SK-N-MC (cell line): ENCODE measurements around the genes PAPSS2 and FAS.

- RRBS: 53% methylated on average over 4 of the region's 27 CpGs
These were observed 1.9 kb downstream of the SNCG start for GRCh38 chr10:86960119-86960891.

GRCh38 chr10:86979949-86980592, 11.8 kb downstream of the ADIRF start:
- RRBS: no CpG with 5 or more reads among the region's 3 CpGs

DNA sequence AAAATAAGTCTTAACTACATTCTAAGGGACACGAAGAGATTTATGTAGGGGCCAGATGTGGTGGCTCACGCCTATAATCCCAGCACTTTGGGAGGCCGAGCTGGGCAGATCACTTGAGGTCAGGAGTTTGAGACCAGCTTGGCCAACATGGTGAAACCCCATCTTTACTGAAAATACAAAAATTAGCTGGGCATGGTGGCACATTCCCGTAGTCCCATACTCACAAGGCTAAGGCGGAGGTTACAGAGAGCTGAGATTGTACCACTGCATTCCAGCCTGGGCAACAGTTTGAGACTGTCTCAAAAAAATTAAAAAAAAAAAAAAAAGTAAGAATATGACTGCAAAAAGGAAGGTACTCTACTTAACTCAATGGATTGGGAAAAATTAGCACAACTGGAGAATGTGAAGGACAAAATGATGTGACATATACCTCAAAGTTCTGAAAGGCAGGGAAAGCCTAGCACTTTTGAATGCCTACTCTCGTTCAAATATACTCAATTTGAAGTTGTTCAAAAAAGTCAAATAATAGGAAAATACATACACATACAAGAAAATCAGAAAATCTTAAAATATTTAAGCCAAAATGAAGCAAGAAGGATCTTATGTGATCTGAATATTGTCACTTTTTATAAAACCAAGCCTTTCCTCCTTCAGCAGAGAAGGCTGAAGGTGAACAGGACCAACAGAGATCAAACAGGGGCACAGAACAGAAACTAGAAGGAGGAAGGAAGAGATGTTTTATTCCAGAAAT, 11.6 kb downstream of the GLUD1 start:
- RRBS: no CpG with 5 or more reads among the region's 6 CpGs

GRCh38 chr10:87093354-87093811, 1.3 kb downstream of the GLUD1 start:
- RRBS: no CpG with 5 or more reads among the region's 7 CpGs

- RRBS: no CpG with 5 or more reads among the region's 2 CpGs
These were observed 64.9 kb upstream of the PAPSS2 start for GRCh38 chr10:87594743-87595250.

DNA sequence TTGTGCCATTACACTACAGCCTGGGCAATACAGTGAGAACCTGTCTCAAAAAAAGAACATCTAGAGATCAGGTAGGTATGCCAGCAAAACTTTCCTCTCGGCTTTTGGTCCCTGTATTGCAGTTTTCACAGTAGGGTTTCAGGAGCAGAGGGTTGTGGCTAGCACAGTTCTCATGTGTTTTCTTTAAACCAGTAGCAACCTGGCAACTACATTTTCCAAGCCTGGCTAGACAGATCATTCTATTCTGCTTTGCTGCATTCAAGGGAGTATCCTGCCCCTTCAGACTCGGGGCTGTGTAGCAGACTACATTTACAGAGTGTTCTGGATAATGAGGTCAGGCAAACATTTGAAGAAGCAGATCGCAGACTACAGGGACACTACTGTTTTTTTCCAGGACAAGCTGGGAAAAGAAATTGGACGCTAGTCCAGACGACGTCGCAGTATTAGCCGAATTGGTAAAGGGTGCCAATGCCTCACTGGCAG, 61.1 kb upstream of the PAPSS2 start:
- RRBS: no CpG with 5 or more reads among the region's 8 CpGs

DNA sequence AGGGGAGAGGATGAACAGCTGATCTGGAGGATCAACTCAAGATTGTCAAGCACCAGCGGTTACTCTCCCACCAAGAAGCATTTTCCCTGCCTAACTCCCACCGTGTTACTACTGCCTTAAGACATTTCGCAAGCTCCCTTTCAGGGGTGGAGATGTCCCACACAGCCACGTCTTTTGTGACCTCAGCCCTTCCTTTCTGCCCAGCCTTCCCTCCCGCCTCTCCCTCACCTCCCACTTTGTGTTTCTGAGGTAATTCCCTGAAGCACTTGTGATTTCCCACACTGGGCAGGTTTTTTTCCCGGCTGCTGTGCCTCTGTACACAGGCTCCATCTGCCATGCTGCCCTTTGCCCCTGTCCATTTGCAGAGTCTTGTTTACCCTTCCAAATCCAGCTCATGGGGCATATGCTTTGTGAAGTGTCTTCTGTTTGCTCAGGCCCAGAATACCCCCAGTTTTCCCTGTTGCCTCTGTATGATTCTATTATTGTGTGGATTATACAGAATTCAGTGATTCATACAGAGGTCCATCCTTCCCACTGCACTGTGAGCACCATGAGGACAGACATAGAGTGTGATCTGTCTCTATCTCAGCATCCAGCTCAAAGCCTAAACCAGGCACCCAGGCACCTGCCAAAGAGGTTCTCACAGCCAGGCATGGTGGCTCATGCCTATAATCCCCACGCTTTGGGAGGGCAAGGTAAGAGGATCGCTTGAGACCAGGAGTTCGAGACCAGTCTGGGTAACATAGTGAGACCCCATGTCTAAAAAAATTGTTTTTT, 40.8 kb upstream of the PAPSS2 start:
- RRBS: no CpG with 5 or more reads among the region's 9 CpGs

- RRBS: 8% methylated on average over 32 of the region's 63 CpGs
These were observed at the start of gene PAPSS2 for GRCh38 chr10:87659423-87660084. Gene PAPSS2 (plus strand): TSS chr10:87659878.

DNA sequence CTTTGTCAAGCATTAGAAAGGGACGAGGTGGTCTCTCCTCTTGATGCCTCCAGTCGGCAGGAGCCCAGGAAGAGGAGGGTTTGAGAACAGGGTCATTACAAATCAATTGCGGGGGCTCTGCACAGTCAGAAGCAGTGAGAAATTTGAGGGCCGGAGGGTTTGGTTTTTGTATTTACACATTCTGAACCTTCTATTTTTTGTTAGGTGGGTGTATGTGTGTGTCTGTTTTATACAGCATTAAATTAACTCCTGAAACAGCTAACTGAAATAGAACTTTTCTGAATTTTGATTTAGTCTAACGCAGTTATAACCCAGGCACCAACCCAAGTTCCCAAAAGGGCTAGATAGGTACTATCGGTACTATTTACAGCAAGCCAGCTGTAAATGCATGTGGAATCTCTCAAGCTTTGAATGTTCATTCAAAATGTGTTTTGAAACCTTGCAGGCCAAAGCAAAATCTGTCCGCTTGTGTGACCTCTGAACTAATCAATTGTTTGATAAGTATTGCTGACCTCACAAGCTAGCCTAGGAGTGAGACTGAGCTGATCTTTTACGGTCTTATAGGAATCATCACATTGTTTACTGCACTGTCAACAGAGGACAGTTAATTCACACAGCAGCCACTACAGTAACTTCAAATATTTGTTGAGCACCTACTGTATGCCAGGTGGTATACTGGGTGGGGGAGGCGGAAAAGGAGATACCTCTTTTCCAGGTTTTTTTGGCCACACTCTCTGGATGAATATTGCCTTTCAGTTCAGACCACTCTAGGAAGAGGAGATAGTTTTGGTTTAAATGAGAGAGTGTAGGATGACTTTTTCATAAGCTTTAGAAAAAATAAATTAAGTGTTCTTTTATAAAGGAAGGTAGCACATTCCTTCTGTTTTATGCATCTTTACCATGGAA, 2.1 kb downstream of the PAPSS2 start:
- RRBS: no CpG with 5 or more reads among the region's 9 CpGs

DNA sequence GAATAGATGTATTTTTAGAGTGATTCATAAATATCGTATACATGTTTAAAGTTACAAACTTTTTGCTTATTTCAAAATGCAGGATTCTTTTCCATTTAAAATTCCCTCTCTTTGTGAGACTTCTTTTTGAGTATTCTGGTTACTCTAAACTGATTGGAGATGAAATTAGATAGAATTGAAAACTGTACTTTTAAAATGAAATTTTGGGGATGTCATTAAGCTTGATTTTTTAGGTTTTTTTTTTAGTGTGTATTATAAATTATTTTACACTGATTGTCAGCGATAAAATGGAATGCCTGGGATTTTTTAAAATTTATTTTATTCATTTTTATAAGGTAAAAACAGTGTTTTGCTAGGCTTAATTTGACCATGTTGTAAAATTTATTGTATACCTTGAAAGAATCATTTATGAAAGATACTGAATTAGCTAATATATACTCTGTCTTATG, 8.5 kb downstream of the PTEN start:
- RRBS: no CpG with 5 or more reads among the region's 2 CpGs

DNA sequence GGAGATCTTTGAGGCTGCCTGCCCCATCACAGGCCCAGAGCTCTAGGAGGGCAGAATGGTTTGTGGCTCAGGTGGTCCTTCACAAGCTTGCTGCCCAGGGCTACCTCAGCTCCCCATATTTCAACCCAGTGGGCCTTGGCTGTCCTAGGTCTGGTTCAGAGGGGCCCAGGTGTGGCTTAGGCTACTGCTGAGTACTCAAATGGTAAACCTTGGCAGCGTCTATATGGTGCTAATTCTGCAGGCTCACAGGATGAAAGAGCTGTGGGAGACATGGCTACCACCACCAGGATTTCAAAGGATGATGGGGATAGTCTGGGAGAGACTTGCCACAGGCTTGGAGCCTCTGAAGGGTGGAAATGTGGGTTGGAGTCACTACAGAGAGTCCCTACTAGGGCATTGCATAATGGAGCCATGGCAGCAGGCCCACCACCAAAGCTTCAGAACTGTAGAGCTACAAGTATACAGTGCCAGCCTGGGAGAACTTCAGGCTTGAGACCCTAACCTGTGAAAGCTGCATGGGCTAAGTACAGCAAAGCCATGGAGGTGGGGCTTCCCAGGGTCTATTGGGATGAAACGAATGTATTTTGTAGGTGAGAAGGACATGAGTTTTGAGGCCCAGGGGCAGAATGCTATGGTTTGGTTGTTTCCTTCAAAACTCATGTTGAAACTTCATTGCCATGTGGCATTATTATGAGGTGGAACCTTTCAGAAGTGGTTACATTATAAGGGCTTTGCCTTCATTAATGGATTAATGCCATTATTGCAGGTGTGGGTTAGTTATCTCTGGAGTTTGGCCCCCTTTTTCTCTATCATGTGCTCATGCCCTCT, 24.5 kb downstream of the PTEN start:
- RRBS: no CpG with 5 or more reads among the region's 2 CpGs

DNA sequence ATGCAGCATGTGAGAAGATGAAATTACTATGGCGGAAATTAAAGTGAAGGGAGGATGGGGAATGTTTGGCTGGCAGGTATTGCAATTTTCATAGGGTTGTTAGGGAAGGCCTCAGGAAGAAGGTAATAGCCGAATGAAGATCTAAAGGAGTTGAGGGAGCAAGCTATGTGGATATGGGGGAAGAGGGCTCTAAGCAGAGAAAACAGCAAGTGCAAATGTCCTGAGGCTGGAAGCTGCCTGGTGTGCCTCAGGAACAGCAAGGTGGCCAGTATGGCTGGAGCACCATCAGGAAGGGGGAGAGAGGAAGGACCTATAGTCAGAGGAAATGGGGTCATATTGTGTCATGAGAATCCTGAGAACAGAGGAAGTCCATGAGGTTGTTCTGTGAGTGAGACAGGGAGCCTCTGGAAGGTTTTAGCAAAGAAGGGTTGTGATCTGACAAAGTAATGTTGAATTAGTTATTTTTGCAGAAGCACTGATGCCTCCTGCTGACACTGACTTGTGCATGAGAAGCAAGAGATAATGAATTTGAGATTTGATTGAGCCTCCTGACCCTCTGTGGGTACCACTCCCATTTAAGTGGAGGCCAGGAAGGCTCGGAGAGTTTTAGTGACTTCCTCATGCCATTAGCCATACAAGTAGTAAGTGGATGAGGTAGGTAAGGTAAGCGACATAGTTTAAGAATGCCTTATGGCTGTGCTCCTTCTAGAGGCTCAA, 204.3 kb downstream of the PTEN start:
- RRBS: no CpG with 5 or more reads among the region's 4 CpGs

DNA sequence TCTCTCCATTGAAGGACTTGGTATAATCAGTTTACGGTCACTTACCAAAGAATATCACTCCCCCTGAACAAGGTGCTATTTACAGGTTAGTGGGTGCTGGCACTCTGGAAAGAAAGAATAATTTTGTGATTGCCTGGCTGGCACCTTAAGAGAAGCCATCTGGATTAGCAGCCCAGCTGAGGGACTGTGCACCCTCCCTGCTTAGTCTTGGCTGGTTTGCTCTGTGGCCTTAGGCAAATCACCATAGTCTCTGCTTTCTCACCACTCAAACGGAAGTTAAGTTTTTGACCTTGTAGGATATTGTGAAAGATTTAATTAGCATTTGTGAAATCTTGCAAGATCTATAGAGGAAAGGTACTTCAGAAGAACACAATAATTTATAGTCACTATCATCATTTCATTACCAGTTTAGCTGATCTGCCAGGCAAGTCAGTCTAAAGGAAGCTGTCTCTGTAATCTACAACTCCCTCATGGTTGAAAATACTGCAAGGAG, 219.4 kb downstream of the PTEN start:
- RRBS: no CpG with 5 or more reads among the region's 2 CpGs

DNA sequence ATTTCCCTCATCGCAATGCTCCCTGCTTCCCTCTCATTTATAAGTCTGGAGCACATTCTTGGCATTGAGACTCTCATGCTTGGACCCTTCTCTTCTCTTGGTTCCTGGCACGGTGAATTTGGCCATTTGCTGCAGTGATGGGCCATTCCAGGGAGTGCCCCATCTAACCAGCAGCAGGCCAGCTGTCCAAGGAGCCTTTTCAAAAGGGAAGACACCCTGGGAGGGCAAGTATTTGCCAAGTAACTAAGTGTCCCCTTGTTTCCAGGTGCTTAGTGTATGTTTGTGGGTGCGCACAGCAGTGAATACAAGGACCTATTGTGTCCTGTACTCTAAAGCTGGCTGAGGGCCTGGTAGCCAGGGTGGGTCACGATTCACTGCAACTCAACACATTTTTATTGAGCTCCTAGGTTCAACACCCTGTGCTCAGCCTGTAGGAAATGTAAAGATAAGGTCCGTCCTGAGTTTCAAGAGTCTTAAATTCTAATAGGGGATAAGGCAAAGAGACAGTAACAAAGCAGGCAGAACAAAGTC, 348.8 kb downstream of the RNLS start:
- RRBS: no CpG with 5 or more reads among the region's 5 CpGs

DNA sequence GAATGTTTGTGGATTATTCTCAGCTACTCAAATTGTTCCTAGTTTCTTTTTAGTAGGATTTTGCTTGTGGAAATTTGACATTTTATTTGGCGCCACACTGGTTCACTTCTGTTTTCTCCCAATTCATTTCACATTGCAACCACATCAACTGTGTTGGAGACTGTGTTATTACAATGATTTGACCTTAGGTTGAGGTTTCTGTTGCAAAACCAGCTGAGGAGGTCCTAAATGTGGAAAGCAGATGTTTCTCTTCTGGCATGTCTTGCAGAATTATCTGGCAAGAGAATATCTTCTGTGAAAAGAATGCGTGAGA, 25.8 kb downstream of the ACTA2 start:
- RRBS: no CpG with 5 or more reads among the region's 2 CpGs

DNA sequence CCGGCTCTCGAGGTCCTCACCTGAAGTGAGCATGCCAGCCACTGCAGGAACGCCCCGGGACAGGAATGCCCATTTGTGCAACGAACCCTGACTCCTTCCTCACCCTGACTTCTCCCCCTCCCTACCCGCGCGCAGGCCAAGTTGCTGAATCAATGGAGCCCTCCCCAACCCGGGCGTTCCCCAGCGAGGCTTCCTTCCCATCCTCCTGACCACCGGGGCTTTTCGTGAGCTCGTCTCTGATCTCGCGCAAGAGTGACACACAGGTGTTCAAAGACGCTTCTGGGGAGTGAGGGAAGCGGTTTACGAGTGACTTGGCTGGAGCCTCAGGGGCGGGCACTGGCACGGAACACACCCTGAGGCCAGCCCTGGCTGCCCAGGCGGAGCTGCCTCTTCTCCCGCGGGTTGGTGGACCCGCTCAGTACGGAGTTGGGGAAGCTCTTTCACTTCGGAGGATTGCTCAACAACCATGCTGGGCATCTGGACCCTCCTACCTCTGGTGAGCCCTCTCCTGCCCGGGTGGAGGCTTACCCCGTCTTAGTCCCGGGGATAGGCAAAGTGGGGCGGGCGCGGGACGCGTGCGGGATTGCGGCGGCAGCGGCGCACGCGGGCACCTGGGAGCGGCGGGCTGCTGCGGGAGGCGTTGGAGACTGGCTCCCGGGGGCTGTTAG, at the start of gene FAS:
Gene FAS, plus strand, starts transcription at position 388 of the 668 bp plus-strand sequence.
- RRBS: 20% methylated on average over 5 of the region's 47 CpGs

DNA sequence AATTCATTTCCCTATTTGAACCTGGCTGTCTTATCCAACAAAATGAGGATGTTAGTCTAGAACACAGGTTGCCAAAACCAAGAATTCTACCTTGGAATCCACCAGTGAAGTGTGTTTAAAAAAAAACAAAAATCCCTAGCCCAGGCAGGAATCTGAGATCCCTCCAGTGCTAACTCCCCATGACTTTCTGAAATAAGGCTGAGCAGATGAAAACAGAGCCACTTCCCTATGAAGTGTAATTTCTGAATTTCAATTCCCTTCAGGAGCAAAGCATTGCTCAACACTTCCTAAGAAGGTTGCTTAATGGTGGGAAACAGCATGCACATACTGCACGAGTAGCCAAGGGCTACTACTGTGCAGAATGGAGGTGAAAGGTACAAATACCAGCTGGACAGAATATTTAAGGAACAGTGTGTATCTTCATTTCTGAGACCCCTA, 9.6 kb downstream of the LIPA start:
- RRBS: no CpG with 5 or more reads among the region's 1 CpG

DNA sequence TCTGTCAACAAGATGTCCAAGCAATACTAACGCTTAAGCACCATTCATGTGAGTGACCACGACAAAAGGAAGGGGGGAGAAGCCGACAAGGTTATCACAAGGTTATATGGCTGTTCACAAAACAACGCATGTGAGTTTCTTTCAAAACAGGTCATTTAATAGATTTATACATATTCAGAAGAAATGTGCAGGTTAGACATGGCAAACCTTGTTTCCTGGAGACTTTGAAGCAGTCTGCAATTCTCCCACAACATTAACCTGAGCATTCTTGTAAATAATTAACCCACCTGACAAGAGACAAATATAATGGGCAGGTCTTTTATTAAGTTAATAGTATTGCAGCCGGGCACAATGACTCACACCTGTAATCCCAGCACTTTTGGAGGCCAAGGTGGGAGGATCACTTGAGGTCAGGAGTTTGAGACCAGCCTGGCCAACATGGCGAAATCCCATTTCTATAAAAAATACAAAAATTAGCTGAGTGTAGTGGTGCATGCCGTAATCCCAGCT, 54.2 kb downstream of the IFIT5 start:
- RRBS: no CpG with 5 or more reads among the region's 7 CpGs

- RRBS: no CpG with 5 or more reads among the region's 3 CpGs
These were observed 2.0 kb upstream of the KIF20B start for GRCh38 chr10:89699403-89699790.